Measurements from ENCODE around the gene GTF2A2.

- PRO-cap = no peak
These were observed 29.3 kb upstream of the LDHAL6B start for GRCh38 chr15:59177247-59177899.

DNA sequence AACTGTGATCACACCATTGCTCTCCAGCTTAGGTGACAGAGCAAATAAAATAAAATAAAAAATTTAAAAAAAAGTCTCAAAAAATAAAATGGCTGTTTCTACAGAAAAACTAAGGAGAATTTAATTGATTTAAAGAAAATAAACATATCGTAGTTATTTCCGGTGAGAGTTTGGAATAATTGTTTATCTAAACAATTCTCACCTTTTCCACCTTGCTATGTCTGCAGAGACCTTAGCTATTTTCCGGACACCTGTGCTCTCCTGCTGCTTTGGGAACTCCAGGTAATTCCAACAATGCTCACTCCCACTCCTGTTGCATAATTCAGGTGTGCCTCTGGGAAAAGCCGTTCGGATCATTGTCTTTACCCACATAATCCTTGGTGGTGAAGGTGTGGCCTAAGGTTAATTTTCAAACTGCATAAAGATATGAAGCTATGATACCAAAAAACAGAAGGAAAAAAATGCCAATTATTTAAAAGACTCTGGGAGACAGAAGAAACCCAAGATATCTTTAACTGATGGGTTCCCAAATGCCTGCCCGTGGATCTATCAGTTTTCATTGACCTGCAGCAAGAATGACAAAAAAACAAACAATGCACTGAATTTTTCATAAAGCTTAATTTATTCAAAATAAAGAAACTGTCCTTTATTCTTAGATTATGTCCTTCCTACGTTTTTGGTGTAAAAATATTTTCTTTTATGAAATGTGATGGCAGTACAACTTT is 59.4 kb downstream of the LDHAL6B start:
- PRO-cap = no peak

DNA sequence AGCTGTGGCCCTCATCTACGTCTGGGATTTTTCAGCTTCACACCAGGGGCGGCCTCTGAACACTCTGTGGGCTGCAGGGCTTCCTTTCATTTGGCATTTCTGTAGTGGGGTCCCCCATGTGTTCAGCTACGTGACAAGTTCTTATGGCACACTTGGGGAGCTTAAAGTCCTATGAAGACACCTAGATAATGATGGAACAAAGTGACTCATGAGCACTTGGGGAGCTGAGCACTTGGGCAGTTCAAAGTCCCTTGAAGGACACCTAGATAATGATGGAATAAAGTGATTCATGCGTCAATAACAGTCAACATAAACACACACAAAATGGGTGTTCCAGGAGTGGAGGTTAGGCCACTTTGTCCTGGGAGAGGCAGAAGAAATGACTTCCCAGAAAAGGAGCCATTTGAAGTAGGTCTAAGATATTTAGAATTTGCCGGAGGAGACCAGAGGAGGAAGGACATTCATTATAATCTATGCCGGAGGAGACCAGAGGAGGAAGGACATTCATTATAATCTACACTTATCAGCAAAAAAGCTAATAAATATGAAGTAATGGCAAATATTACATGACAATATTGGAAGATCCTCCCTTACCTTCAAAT is 66.6 kb downstream of the LDHAL6B start:
- PRO-cap = no peak

DNA sequence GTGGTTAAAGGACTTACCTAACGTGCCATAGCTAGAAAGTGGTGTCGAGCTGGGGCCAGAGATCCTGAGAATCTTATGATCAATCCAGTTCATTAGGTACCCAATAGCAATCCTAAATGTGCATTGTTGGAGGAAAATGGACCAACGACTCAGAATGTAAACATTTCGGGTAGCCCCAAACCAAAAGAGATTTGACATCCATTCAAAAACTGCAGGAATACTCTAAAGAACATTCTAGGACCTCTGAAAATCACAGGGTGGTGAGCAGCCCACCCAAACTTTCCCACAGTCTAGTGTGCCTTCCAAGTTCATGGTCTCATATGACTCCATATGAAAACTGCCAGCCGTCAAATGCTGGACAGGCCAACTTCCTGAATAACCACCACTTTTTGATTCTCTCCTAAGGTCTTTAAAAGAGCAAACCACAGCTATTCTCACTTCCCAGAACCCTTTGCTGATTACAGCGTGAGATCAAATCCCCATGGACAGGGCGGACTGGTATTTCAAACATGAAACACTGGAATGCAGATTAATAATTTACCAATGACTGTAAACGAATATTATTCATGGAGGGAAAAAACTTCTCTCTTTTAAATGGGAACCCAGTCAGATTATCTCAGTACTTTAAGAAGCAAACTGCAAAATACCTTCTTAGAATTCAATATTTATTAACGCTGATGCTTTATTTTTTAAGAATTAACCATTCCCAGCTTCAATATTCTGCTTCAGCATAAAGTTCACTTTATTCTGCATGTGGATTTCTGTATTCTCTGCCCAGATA is 43.2 kb downstream of the MYO1E start:
- PRO-cap = no peak

GRCh38 chr15:59360918-59361247 is 11.8 kb downstream of the MYO1E start:
- PRO-cap = no peak

DNA sequence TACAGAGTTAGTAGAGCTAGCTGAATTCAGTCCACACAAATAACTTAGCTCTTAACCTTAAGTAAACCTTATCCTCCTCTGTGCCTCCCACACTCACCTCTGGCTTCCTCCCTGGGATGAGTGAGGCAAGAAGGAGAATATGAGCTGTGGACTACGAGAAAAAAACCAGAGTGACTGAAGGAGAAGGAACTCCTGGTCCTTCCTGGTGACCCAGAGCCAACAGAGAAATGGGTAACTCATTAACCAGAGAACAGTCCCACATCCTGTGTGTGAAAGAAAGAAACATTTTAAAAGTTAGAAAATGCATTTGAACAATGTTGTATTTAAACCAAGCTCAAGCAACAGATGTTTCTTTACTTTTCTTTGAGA is 27.6 kb upstream of the FAM81A start:
- PRO-cap = no peak

- PRO-cap = no peak
These were observed 80.6 kb upstream of the GCNT3 start for GRCh38 chr15:59530947-59531502.

DNA sequence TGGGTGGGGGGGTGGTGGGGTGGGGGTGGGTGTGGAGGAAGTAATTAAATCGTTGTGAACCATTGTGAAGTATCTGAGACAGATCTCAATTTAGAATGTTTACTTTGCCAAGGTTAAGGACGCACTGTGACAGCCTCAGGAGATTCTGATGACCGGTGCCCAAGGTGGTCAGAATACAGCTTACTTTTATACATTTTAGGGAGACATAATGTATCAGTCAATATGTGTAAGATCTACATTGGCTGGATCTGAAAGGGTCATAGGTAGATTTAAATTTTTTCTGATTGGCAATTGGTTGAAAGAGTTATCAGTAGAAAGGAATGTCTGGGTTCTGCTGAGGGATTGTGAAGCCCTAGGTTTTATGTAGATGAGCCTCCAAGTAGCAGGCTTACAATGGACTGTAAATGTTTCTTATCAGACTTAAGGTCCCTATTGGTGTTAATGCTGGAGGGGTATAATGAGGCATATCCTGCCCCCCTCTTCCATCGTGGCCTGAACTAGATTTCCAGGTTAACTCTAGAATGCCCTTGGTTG is 61.9 kb upstream of the GCNT3 start:
- PRO-cap = no peak

GRCh38 chr15:59583098-59583410 is 28.5 kb upstream of the GCNT3 start:
- PRO-cap = no peak

DNA sequence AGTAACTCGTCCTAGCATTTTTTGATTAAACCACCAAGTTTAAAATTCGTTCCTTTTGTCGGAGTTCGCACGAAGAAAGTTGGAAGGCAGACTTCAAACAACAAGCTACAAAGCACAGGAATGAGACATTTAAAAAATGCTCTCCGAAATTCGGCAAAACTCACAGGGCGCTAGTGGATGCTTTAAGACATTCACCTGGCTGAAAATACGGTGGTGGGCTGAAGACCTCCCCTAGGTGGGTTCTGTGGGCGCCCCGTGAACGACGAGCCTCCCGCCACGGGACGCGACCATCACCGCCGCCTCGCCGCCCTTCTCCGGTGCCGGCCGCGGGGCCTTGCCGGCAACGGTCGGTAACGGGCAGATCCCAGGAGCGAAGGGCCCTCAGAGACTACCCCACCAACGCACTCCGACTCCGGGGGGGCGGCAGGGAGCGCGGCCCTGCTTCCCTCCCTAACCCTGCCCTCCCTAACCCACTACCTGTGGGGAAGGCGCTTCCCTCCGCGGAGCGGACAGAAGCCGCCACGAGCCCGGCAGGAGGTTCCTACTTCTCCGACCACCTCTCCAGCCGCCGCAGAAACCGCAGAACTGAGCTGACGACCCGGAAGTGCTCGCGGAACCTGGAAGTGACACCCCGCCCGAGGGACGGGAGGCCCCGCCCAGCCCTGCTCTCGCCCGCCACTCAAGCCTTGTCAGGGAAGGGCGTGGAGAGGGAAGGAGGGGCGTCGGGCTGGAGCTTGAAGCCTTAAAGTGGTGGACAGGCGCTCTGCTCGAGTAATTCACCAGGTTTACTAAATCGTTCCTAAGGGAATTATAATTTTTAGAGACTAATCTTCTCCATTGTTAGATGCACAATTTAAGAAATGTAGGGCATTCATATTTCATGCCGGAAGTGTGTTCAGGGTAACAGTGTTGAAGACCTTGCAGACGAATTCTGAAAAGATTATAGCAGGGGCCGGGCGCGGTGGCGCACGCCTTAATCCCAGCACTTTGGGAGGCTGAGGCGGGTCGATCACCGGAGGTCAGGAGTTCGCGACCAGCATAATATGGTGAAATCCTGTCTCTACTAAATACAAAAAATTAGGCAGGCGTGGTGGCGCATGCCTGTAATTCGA is at the start of gene GTF2A2:
GTF2A2 (minus strand) TSS at position 587 of the 1,112 bp plus-strand sequence.
- PRO-cap = bidirectional peak, plus-strand start at position 708 of the sequence, minus-strand start at position 587 of the sequence

DNA sequence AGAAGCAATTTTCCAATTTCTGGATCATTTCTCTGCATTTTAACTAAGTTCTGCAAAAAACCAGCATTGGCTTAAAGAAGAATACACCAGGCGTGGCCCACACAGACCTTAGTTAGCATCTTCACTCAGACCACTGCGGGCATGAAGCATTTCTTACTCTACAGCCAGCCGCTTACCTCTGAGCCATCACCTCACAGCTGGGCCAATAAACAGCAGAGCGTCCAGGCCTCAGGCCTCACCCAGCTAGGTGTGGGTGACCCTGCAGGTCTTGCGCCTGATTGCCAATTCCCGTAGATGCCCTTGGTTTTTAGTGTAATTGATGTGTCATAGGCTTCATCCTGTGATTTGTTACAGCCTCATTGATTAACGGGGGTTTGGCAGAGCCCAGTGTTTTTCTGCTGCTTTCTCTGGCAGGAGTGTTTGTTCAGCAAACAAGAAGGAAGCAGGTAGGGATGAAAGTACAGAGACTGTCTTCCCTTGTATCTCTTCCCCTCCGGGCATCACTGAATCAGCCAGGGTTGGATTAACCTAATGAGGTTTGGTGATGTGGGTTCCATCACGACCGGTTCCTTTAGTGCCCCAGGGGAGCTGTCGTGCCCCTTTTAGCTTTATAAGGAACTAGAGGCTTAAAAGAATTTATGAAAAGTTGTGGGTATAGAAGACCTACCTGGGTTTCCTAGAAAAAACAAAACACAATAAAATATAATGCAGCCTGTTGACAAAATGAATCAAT is 49.6 kb upstream of the BNIP2 start:
- PRO-cap = no peak

- PRO-cap = no peak
These were observed 73.3 kb downstream of the FOXB1 start for GRCh38 chr15:60077531-60077782.

GRCh38 chr15:60189005-60189334 is 184.9 kb downstream of the FOXB1 start:
- PRO-cap = no peak

DNA sequence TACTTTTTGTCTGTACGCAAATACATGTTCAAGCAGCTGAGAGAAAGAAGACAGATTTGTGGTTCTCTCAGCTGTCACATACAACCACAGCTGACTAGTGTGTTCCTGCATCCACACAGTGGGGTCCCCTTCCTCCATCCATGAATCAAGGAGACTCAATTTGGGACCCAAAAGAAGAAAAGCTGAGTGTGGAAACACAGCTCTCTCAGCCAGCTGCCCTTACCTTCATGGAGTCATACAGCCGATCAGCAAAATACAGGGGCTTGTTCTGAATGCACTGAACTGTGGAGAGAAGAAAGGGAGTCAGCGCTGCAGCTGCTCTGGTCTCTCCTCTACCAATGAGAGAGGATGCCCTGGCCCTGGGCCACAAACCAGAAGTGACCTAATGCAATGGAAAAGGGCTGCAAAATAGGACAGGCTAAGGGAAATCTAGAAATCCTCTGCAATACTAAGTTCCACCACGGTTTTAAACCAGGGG is 46.8 kb downstream of the ANXA2 start:
- PRO-cap = no peak

GRCh38 chr15:60362529-60363285 is 35.1 kb downstream of the ANXA2 start:
- PRO-cap = no peak

GRCh38 chr15:60379511-60380231 is 18.1 kb downstream of the ANXA2 start:
- PRO-cap = no peak

DNA sequence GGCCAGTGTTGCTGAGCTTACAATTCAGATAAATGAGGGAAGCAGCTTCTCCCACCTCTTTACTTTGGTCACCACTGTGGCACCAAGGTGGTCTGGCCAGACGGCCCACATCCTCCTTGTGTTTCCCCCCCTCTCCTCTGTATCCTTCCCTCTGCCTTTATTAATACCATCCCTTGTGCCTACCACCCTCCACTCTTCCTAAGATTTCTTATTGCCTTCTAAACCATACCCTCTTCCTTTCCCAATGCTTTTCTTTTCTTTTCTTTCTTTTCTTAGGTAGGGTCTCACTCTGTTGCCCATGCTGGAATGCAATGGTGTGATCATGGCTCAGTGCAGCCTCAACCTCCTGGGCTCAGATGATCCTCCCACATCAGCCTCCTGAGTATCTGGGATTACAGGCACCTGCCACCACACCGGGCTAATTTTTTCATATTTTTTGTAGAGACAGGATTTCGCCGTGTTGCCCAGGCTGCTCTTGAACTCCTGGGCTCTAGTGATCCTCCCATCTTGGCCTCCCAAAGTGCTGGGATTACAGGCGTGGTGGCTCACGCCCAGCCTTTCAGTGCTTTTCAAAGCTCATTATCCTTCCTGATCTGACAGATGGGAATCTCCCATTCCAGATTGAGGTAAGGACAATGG is 14.8 kb downstream of the ANXA2 start:
- PRO-cap = no peak

DNA sequence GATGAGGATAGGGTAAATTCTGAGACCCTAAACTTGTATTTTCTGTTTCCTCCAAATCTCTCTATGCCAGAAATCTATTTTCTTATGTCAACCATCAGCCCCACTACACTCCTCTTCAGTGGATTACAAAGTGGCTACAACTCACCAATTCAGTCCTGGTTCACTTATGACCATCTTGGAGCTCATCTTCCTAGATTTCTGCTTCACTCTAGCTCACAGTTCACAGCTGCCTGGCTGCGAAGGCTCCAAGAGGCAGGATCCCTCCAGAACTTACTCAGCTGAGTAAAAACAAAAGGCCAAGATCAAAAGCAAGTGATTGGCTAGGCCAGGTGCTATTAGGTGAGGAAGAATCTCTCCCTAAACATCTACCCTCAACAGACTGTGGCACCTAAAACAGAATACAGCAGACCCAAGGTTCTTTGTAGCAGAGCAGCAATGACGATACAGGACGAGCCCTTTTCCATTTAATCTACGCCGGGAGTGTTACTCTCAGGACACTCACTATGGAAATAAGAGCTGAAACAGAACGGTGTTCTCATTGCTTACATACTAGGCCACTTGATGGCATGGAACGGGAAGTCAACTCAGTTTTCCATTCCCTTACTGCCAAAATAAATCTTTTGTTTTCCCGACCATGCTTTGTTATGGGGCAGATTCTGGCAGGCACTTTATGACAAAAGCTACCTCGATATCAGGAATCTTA is 999 bp downstream of the ICE2 start:
- PRO-cap = no peak

DNA sequence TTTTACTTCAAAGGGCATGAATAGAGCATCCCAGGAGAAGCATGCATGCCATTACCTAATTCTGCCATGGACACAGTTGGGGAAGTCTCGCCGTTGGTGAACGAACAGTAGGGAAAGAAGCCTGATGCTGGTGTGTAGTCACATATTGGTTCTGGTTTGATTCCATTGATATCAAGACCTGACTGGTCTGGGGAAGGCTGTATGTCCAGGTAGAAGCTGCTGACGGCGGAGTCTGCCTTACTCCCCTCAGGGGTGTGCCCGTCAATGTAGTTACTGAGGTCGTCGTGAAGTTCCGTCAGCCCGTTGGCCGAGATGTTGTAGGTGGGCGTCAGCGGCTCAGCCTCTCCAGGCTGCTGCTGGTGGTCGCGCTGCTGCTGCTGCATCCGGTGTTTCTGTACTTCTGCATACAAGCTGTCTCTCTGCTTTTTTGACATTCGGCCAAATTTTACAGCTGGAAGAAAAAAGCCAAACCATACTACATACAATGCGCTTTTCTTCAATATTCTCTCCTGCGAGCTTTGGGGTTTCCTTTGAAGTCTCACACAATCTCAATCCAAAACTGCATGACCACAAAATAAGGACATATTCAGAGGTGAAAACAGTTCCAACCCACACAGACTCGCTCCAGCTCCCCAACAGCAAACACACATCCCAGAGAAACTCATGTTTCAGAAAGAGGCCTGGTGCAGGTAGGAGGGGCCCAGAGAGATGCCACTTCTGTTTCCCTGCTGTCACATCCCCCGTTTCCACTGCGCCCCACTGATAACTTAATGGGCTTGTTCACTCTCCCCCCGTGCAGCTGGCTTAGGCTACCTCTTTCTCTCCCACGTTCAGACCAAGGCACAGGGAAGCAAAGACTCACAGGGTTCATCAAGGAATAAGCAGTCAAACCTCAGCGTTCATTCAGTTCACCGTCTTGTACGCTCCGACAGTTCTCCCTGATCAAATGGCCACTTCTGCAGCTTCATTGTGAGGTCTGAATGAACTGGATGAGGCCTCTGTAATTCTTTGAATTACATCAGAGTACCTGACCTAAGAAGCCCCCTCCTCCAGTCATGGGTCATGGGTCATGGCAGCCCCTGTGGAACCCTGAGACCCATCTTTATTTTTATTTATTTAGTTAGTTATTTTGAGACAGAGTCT is 32.6 kb upstream of the ICE2 start:
- PRO-cap = no peak

DNA sequence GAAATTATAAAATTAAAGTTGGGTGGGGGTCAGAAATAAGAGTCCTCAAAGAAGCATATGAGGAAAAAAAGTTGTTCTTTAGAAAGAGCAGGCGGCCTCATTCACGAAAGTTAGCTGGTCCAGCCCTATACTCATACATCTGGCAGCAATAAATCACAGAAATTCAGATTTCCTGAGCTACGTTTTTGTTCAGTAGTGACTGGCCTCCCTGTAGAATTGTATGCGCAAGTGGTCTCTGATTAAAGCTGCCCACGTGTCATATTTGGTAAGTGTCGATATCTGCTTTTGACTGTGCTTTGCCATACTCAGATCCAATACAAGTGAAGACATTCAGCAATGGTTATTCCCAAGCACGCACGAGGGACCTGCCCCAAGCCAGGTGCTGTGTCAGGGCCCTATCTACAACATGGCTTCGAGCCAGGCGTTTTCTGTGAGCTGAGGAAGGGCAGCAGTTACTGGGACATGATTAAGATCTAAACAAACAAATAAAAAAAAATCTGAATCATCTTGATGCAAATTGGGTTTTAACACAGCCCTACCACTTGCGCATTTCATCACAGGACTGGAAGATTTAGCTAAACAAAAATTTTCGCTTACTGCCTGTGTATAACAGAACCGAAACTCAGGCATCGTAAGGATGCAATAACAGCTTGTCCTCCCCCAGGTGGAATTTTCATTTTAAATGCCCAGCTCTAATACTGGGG is 47.2 kb upstream of the ICE2 start:
- PRO-cap = no peak

Measured in SP-49 (cell line).